Heart (tissue), 3 donors: ENCODE measurements around a stretch of chr3.

DNA sequence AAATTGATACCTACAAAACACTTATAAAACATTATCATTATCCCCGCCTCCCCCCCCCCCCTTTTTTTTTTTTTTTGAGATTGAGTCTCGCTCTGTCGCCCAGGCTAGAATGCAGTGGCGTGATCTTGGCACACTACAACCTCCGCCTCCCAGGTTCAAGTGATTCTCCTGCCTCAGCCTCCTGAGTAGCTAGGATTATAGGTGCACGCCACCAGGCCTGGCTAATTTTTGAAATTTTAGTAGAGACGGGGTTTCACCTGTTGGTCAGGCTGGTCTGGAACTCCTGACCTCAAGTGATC is 41.8 kb downstream of the COMMD2 start:
- RAMPAGE, long total RNA, 2 experiments: no peak in any of the 2 experiments

- RAMPAGE, long total RNA, 2 experiments: no peak in any of the 2 experiments
Observed at GRCh38 chr3:150039048-150039265, 68.3 kb upstream of the PFN2 start.

DNA sequence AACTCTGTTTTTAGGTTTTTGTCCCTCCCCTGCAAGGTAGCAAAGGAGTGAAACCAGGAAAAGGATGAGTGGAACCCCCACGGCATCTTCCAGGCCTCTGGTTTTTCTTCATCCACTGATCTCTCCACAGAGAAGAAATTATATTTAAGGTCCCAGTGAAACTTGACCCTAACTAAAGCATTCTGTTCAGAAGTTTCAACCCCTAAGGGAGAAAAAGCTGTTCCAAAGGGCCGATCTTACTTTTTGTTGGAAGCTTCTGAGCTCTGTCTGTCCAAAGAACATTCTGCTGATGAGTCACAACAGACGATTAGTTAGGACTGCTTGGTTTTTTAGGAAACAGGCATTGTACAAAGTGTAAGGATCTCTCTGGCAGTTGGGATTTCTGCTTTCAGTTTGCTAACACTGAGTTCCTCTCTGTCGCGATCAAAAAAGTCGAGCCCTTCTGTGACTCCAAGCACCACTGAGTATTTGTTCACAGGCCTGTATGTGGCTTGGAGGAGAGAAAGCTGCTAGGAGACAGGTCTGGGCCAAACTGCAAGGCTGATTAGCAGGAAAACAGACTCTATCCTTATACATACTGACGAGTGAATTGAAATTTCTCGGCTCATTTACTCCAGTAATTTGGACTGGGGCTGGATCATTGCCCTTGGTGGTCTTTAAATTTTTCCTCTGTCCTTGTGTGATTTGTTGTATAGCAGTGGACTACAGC is 91.8 kb upstream of the PFN2 start:
- RAMPAGE, long total RNA, 2 experiments: no peak in any of the 2 experiments

GRCh38 chr3:150183906-150184498 is 213.3 kb upstream of the PFN2 start:
- RAMPAGE, long total RNA, 2 experiments: no peak in any of the 2 experiments

DNA sequence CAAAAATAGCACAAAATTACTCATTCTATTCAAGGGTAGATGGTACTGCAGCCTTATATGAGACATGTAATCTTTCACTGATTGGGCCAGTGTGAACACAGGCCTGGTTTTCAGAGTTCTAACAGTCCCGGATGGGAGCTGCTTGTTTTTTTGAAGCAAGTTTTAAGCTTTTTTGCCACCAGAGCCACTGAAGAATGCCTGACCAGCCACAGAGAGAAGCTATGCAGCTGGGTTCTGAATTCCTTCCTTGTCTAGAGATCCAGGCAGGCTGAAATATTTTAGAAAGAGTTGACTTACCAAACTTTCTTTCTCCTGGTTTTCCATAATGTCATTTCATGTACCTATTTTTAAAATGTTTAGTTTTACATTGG is 172.2 kb upstream of the TSC22D2 start:
- RAMPAGE, long total RNA, 2 experiments: no peak in any of the 2 experiments

GRCh38 chr3:150349522-150350139 is 58.5 kb upstream of the TSC22D2 start:
- RAMPAGE, long total RNA, 2 experiments: no peak in any of the 2 experiments

DNA sequence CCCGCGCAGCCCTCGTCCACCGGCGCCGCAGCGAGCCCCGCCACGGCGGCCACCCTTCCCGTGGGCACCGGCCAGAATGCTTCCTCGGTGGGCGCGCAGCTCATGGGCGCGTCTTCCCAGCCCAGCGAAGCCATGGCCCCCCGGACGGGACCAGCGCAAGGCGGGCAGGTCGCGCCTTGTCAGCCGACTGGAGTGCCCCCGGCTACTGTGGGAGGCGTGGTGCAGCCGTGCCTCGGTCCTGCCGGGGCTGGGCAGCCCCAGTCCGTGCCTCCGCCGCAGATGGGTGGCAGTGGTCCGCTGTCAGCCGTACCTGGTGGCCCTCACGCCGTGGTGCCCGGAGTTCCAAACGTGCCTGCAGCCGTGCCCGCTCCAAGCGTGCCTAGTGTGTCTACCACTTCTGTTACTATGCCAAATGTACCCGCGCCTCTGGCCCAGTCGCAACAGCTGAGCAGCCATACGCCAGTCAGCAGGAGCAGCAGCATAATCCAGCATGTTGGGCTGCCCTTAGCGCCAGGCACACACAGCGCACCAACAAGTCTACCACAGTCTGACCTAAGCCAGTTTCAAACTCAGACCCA is 2.5 kb downstream of the TSC22D2 start:
- RAMPAGE, long total RNA, 2 experiments: no peak in any of the 2 experiments

- RAMPAGE, long total RNA, 2 experiments: no peak in any of the 2 experiments
Observed at GRCh38 chr3:150433781-150434430, 25.8 kb downstream of the TSC22D2 start.

GRCh38 chr3:150451216-150452173 is 43.4 kb downstream of the TSC22D2 start:
- RAMPAGE, long total RNA, 2 experiments: no peak in any of the 2 experiments

DNA sequence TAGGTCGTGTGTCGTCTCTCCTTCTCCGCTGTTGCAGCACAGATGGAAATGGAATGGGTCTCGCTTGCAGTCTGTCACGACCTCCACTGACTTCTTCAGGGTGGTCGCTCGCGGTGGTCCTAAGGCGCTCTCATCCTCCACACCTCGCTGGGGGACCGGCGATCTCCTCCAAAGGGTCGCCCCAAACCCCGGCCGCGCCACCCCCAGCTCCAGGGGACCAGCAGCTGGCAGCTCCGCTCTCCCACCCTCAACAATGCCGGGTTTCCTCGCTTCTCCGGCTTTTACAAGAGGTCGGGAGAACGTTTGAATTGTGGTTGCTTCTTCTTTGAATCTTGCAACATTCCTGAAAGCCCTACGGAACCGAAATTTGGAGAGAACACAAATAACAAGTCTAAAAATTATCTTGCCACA is 25.9 kb downstream of the SERP1 start:
- RAMPAGE, long total RNA, 2 experiments: no peak in any of the 2 experiments

DNA sequence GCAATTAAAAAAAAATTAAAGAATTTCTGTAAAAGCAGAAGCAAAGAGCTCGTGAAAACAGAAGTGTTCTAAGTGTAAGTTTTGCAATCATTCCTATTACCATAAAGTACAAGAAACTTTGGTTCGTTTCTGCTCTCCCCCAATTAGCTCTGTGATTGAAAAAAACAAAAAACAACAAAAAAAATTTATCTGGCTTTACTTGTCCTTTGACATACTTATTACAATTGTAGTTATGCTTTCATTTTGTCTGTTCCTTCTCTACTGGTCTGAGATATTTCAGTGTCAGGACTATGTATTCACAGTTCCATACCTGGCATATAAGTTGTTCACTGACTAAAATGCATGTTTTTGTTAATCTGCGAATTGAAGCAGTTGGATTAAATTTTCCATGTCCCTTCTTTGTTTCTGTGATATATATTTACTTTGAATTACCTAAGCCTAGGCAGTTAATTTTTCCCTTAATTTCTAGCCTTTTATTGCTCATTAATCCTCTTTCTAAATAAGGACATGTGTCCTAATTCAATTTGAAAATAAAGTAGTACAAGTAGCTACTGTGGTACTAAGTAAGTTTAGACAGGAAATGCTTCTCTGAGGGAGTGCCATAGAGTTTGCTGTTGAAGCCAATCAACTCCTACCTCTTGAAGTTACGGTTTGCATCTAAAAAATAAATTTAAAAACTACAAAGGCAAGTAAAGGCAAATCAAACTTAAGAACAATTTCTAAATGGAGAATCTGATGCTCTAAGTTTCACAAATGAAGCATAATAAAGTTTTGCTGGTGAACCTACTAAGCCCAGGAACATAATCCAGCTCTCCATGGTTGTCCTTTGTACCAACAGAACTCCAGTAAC is 5.0 kb downstream of the SERP1 start:
- RAMPAGE, long total RNA, 2 experiments: no peak in any of the 2 experiments

GRCh38 chr3:150612494-150612943 is 9.4 kb downstream of the SELENOT start:
- RAMPAGE, long total RNA, 2 experiments: no peak in any of the 2 experiments

DNA sequence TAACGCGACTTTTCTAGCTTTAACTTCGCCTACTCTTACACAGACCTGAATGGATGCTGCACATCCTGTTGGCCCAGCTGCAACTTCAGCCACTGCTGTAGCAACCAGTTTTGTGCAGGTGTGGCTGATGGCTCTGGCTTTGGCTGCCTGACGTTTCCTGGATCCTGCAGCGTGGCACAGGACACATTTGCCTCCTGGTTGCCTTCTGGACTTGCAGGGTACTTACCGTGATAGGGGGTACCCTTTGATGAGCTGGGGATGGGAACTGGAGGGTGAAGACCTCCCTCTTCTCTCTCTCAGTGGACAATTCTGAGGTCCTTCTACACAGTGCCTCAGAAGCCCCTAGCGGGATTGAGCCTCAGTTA is 20.3 kb upstream of the ERICH6 start:
- RAMPAGE, long total RNA, 2 experiments: no peak in any of the 2 experiments

DNA sequence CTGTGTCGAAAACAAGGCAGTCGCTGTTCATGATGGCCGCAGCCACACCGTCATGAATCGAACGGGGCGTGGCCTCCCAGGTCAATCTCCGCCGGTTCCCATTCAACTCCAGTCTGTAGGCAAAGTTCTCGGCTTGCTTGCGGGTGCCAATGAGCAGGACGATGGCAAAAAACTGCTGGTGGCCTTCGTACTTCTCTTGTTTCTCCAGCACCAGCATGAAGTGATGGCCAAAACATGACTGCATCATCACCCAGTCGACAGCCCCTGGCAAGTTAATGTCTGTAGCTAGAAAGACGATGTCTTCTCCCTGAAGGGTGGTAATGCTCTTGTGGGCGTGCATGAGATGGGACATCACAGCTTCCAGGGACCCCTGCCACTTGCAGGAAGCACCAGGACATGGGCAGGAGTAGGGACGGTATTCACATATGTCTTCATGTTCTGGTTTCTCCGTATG is 20.7 kb downstream of the SIAH2 start:
- RAMPAGE, long total RNA, 2 experiments: no peak in any of the 2 experiments

- RAMPAGE, long total RNA, 2 experiments: no peak in any of the 2 experiments
Observed at GRCh38 chr3:150770521-150771013, 7.6 kb upstream of the SIAH2 start.

GRCh38 chr3:150773753-150774081 is 10.7 kb upstream of the SIAH2 start:
- RAMPAGE, long total RNA, 2 experiments: no peak in any of the 2 experiments

DNA sequence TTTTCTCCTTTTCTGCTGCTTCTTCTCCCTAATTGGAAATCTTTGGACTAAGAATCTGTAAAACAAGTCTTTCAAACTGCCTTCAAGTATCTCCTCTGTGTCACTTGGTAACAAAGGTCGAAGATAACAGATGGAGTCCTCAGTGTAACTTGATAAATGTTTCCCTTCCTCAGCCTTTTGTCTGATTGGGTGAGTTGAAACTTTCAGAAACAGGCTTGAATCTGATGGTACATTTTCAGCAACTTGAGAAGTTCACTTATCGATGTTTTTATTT is 315 bp upstream of the CLRN1 start:
- RAMPAGE, long total RNA, 2 experiments: no peak in any of the 2 experiments

GRCh38 chr3:151201957-151202411 is 1.0 kb downstream of the GPR171 start:
- RAMPAGE, long total RNA, 2 experiments: no peak in any of the 2 experiments

DNA sequence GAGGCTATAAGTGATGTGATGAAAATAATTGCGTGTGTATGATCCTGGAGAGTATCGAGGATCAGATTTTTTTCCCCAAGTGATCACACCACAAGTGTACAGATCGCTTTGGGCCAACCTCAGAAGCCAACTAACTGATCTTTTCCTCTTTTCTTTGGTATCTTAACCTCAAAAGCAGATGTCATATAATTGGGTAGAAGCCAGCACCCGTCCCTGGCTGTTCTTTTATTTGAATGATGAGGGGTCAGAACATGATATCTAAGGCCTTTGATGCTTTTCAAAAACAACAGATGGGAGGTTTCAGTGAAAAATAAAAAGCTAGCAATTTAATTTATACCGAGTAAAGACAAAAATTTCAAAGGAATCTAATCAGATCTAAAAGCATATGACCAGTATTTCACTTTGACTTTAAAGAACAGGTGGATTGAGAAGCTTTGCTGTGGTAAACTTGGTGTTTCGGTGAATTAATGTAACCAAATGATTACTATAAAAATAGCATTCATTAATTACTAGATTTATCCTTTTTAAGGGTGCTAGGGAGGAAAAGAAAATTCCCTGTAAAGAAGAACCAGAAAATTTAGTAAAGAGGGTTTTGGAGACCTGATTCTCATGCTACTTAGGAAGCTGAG is 3.1 kb downstream of the P2RY14 start:
- RAMPAGE, long total RNA, 2 experiments: no peak in any of the 2 experiments

GRCh38 chr3:151340535-151340943 is 11.2 kb upstream of the P2RY13 start:
- RAMPAGE, long total RNA, 2 experiments: no peak in any of the 2 experiments